Gallbladder (tissue), 1 donor: ENCODE measurements around a stretch of chr6.

DNA sequence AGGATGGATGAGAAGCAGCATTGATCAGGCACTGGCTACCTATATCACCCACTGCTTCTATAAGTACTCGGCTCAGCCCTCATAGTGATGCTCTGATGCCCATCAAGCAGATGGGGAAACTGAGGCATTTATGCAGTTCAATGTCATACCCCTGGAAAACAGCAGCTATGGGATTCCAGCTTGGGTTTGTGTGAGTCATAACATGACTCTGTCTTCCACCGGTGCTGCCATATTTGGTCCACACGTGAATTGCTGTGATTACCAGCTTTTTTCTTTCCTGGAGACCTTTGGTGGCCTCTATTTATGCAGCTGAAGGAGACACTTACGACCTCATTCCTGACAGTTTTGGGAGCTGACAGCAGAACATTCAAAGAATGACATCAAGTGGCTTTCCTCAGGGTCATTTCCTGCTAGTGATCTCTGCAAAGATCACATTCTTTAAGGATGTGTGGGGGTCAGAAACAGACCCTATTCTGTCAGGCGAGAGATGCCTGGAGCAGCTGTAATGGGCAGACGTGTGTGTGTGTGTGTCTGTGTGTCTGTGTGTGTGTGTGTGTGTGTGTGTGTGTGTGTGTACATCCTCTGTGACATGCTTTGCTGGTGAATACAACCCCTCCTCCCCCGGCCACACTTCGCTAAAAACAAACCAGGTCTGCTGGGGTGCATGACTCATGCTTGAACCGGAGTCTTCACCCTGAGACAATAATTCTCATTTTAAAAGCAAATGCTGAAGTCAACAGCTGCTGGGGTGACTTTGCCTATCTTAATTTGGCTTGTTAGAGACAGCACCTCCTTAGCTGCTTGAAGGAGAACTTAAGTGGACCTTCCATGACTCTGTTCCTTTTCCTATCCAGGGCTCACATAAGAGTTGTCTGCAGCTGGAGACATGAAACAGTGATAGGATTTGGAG is 115.6 kb downstream of the TMEM170B start:
- PRO-cap = no peak

GRCh38 chr6:11702692-11703230 is 75.8 kb downstream of the ADTRP start:
- PRO-cap = no peak

- PRO-cap = no peak
Measured at GRCh38 chr6:11711655-11712206, 66.9 kb downstream of the ADTRP start.

GRCh38 chr6:11744530-11745476 is 33.8 kb downstream of the ADTRP start:
- PRO-cap = no peak

- PRO-cap = no peak
Measured at GRCh38 chr6:11834969-11835680, 56.5 kb upstream of the ADTRP start.

DNA sequence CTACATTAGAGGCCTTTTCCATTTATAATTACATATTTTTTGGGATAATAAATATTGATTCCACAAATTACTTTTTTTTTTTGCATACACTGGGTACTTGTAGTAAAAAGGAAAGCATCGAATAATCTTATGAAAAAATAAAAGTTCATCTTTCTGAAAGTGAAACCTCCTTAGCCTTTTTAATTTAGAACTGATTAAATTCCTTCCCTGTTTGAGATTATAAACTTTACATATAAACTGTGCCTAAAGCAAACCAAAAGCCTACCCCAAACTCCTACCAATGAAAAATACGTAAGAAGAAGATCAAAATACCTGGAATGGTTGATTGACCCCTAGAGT is 75.0 kb upstream of the HIVEP1 start:
- PRO-cap = no peak

DNA sequence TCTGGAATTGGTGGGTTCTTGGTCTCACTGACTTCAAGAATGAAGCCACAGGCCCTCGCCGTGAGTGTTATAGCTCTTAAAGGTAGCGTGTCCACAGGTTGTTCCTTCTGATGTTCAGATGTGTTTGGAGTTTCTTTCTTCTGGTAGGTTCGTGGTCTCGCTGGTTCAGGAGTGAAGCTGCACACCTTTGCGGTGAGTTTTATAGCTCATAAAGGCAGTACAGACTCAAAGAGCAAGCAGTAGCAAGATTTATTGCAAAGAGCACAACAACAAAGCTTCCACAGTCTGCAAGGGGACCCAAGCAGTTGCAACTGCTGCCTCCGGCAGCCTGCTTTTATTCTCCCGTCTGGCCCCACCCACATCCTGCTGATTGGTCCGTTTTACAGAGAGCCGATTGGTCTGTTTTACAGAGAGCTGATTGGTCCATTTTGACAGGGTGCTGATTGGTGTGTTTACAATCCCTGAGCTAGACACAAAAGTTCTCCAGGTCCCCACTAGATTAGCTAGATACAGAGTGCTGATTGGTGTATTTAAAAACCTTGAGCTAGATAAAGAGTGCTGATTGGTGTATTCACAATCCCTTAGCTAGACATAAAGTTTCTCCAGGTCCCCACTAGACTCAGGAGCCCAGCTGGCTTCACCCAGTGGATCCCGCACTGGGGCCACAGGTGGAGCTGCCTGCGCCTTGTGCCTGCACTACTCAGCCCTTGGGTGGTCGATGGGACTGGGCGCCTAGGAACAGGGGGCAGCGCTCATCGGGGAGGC is 5.3 kb downstream of the HIVEP1 start:
- PRO-cap = no peak

DNA sequence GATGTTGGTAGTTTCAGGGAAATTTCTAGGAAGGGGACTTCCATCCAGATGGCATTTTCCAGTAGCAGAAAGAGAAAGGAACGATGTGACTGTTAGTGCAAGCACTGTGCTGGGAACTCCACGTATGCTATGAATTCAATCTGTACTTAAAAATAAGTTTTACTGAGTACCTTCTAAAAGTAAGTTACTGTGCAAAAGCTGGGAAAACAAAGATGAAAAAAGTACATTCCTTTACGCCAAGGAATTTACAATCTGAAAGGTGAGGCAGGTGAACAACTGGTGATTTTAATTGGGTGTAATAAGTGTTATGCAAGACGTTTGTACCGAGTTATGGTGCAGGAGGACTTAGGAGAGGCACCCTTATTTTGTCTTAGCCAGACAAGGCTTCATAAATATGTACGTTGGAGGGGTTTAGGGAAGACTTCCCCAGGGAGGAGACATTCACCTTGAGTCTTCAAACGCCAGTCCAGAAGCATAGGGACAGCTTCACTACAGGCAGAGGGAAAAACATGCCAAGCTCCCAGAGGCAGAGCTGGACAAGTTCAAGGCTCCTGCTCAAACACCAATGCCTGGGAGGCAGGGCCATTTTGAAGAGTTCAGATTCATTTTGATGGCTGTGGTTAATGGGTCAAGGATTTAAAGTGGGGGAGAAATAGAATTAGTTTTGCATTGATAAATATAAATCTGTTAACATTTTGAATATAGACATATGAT is 13.8 kb upstream of the EDN1 start:
- PRO-cap = no peak

DNA sequence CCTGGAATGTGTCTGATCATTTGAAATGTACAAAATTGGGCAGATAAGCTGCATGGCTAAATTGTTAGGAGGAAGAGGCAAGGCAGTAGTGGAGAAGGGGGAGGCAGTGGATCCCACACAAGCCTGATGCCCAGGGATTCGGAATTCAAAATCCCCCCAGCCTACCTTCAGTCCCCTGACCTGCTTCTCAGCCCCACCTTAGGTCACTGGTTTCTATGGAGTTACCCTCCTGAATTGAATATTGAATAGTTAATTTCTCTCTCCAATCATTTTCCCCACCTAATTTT is 1.3 kb downstream of the EDN1 start:
- PRO-cap = unidirectional peak, plus-strand start at position 88 of the sequence

DNA sequence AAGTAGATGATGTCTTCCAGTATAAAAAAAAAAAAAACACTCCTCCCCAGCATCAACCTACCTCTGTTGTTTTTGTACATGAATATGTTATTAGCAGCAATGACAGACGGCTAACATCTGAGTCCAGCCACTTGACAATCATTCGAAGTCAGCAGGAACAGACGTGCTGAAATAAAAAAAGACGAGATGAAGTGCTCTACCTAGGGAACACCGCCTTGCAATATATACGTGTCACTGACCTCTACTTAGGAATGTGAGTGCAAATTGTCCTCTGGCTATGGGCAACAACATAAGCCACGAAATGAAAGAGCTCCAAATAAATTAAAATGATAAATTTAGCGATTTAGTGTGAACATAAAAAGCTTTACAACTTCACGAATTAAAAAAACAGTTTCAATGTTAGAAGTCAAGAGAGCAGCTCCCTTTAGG is 23.1 kb downstream of the EDN1 start:
- PRO-cap = no peak

DNA sequence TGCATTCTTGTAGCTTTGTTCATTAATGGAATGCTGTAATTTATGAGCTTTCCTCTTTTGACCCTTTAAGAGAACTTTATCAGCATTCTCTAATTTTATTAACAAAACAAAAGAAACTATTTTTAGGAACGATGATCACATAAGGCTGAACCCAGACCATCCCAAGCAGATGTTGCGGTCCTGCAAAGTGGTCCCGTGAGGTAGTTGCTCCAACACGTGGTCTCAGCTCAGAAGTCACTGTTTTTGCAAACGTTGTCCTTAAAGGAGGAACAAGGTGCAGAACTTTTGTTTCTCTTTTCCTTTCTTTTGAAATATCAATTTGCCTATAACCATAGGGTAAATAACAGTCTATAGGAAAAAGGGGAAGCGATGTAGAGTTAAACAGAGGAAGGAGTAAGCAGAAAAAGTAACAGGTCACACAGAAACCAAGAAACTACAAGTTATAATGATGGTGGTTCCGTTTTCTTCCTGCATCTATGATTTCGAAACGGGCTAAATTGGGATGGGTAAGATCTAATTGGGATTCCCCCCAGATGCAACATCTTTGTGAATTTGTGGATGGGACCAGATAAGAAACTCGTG is 121.2 kb upstream of the PHACTR1 start:
- PRO-cap = no peak

DNA sequence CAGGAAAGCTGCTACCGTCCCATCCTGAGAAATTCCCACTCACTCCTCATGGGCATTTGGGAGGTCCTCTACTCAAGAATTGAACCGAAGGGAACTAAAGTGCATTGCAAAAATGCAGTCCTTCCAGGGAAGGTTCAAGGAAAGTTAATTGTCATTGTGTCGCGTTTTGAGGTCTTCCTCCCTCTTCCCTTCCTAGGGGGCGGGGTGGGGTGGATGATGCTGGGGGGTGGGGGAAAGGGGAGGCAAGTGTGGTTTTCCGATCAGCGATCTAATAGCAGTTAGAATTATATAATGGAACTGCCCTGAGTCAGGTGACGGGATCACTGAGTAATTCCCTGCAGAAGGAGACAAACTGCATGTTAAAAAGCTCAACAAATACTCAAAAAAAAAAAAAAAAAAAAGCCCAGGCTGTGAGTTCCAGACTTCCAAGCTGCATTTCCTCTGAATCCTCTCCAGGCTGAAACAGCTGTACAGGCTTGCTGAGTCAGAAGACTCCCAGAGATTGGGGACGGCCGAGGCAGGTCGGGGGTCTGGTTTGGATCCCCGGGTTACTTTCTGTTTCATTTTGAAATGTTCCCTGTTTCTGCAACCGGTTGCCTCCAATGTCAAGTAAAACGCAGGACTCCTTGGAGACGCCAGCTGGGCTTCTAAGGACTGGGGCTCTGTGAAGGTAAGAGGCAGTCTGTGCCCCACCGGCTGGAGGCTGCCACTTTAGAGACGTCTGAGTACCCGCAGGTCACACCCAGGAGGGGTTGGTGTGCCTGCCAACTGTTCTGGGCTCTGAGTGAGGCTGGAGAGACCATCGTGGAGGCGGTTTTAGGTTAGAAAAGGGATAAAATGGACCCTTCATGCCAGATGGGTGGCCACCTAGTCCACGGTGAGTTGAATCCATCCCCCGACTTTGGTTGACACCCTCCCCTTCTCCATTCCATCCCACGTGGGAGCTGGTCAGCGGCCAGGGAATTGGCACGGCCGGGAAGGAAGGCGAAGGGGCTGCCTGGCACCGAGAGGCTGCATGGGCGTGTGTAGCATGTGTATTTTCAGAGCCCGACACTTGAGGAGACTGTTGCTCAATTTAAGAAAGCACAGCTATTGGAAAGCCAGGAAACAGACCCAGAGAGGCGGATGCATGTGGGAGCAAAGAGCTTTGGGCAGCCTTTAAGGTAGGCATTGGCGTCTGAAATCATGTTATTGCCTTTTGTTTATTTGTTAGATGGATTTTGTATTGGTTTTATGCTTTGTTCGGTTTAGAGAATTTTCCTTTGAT is 240.7 kb downstream of the PHACTR1 start:
- PRO-cap = unidirectional peak, plus-strand start at position 498 of the sequence; unidirectional peak, plus-strand start at position 1,116 of the sequence

DNA sequence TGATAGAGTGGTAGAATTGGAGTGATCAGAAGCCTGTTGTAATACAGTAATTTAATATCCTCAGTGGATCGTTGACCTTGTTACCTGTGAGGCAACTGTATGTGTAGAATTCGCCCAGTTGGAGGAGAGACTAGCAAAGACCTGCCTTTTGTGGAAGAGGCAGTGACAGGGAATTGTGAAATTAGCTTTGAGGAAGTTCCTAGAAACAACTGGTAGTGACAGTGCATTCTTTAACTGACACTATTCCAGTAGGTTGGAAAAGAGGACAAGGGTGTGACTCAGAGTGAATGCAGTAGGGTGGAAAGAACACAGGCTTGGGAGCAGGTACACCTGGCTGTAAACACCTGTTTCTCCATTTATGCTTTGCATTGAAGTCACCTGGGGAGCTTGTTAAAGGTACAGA is 295.7 kb downstream of the PHACTR1 start:
- PRO-cap = no peak

- PRO-cap = no peak
Measured at GRCh38 chr6:13052961-13053819, 275.1 kb downstream of the TBC1D7 start.

- PRO-cap = no peak
Measured at GRCh38 chr6:13303562-13304098, 24.7 kb downstream of the TBC1D7 start.

- PRO-cap = no peak
Measured at GRCh38 chr6:13445079-13445809, 42.2 kb downstream of the GFOD1 start.

DNA sequence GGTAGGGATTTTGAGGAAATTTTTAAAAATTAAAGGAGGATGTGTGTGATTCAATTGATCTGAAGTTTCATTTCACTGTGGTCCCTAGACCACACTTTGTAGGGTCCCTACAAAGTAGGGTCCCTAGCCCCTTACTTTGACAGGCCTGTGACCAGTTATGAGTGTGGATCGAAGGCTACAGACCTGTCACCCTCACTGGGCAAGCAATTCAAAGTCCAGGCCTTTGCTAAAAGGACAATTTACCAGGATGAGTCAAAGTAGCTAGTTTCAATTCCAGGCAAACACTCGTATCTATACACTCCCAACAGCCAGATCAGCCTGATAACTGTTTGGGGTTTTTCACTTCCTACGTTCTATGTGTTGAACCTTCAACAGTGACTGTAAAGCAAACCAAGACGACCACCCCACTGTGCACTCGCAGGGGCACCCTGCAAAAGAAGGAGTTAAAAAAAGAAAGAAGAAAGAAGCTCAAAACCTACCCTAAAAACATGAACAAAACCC is 3.3 kb downstream of the GFOD1 start:
- PRO-cap = no peak

- PRO-cap = bidirectional peak, plus-strand start at chr6:13486450, minus-strand start at chr6:13486151
Measured at GRCh38 chr6:13485487-13486604, 1.6 kb downstream of the GFOD1 start.

DNA sequence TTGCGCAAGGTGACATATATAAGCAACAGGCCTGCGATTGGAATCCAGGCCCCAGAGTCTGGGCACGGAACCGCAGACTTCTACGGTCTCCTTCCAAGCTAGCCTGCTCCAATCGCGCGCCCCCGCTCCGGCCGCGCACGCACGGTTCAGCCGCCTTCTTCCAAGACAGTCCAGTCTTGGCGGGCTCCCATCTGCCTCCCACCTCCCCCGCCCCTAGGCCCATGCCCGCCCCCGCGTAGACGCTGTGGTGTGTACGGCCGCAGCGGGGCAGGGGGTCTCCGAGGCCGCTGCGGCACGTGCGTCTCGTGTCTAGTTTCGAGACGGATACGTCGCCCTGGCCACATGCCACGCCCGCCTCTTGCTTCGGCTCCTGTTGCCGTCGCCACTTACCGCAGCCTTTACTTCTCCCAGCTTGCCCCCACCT is 781 bp upstream of the GFOD1 start:
- PRO-cap = no peak

GRCh38 chr6:13528629-13529066 is 41.2 kb upstream of the GFOD1 start:
- PRO-cap = no peak